ENCODE measurements around a stretch of chr11.

DNA sequence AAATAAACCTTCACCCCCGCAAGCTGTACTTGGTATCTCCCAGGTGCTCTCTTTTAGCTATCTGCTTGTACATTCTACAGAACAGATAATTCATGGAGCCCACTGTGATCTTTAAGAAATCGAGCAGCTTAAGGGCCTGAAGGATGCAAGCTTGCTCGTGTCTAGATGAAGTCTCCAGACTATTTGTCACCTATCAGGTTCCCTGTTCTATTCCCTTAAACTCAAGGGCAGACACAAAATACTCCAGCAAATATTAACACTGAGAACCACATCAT lies 752 bp downstream of the NXPE4 start:
- PRO-cap = no peak

DNA sequence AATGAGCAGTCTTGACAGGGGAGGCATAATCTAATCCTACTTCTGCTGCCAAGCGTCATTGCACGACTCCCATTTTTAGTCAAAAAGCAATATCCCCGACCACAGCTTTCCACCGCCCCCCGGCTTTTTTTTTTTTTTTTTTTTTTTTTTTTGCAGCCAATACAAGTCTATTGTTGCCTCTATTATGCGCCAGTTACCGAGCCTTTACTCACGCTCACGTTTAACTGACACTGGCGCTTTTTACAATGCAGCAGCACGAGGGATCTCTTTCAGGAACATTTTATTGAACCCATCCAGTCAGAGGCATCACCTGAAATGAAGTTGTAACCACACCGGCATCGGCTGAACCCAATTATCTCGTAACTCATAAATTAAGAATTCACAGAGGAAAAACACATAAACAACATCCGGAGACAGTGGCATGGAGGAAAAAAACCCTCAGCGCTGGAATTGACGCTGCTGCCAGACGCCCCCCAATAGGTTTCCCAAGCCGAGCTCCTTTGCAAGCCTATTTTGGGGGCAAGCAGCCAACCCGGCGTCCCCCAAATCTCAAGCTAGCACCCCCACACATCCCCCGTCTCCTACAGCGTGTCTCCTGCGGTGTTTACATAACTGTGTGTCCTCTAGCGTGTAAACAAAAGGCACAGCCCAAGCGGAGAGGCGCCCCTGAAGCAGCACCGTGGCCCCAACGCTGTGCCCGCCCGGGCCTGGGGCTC lies 1.9 kb downstream of the CADM1 start:
- PRO-cap = no peak

GRCh38 chr11:115504541-115505253 lies 482 bp upstream of the CADM1 start:
- PRO-cap = bidirectional peak, plus-strand start at chr11:115504673, minus-strand start at chr11:115504415; bidirectional peak, plus-strand start at chr11:115505046, minus-strand start at chr11:115505025

- PRO-cap = no peak
Measured at GRCh38 chr11:115523496-115523933, 19.3 kb upstream of the CADM1 start.

DNA sequence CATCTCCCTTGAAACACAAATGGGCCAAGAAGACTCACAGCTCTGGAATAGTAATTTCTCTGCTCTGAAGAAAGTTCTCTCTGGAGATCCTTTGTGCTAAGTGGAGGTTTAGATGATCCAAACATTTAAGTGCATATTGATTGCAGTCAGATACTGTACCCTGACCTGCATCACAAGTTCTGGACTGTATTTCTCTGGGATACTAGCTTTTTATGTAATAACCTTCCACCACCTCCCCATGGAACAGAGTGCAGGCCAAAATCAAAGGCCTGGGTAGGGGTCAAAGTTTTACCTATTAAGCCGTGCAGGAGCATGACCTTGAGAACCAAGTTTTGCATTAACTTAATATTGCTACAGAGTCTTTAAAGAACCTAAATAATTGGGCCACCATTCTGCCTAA lies 19.7 kb upstream of the CADM1 start:
- PRO-cap = no peak

DNA sequence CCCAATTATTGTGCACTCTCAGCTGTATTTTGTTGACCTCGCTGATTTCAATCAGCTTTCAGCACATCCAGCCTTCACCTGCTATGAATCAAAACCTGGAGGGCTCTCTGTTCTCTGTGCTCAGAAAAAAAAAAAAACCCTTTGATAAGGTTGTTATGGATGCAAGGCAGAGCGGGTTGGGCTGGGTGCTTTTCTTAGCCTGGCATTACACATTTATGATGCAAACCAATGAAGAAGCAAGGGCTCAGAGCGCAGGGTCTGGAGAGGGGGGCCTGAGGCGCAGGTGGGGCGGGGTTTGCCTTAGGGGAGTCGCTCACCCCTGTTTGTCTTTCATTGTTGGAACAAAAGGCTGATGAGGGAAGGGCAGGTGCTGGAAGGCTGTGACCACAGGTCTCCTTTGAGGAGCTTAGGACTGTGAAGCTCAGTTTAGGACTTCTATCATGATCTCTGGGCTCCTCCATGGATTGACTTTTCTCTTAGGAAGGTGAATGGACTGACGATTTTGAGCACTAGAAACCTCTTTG lies 86.1 kb upstream of the CADM1 start:
- PRO-cap = no peak

DNA sequence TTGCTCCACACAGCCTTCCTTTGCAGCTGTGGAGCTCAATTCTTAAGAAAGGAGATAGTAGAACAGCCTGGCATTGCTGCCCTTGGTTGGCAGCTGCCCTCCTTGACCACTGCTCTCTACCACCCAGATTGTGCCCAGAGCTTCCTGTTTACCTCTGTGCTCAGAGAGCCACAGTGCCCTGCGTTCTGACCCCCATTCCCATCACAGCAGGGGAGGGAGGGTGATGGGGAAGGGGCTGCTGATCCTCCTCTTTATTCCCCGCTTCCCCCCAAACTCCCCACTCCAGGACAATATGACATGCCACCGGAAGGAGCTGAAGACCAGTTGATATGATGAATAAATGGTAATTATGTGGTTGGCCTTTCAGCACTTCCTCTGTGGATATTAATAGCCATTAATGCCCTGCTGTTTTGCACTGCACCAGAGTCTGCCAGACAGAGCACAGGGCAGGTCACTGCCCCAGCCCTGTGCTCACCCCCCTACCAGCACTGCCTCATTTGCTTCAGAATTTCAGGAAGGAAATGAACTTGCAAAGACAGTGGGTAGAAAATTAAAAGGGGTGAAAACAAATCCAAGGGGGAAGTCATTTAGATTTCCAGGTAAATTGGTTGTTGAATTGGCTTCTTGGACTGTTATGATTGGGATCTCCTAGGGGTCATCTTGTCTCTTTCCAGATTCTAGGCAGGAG lies 426.9 kb upstream of the CADM1 start:
- PRO-cap = no peak

DNA sequence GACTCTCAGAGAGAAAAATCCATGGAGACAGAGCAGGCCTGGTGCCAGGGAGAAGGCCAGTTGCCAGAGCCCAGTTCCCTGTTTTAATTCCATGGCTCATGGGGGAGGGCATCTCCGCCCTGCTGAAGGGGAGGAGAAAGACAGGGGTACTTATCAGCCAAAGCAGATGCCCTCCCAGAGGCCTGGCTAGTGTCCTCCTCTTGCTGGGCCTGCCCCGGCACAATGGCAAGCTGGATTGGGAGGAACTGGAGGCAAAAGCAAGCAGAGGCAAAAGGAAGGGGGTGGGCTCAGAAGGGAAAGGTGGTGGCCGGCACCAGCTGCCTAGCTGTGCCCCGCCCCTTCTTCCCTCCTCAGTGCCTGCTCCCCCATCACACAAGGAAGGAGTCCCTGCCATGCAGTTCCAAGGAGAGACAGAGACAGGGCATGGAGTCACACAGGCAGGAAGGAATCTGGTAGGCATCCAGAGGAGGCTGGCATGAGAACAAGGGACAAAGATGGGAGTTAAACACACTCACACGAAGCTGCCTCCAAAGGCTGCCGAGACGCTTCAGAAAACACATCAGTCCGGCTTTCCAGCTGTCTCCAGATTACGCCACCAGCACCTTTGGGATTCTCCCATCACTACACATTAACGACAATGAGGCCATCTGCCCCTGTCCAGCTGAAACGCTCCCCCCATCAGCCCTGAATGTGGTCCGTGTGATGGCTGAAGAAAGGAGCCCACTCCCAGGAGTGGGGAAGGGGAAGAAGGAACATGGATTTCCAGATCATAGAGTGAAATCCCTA lies 591.7 kb downstream of the BUD13 start:
- PRO-cap = no peak

- PRO-cap = unidirectional peak, minus-strand start at chr11:116835614
Measured at GRCh38 chr11:116835103-116835691, 2.2 kb downstream of the APOA1 start.

DNA sequence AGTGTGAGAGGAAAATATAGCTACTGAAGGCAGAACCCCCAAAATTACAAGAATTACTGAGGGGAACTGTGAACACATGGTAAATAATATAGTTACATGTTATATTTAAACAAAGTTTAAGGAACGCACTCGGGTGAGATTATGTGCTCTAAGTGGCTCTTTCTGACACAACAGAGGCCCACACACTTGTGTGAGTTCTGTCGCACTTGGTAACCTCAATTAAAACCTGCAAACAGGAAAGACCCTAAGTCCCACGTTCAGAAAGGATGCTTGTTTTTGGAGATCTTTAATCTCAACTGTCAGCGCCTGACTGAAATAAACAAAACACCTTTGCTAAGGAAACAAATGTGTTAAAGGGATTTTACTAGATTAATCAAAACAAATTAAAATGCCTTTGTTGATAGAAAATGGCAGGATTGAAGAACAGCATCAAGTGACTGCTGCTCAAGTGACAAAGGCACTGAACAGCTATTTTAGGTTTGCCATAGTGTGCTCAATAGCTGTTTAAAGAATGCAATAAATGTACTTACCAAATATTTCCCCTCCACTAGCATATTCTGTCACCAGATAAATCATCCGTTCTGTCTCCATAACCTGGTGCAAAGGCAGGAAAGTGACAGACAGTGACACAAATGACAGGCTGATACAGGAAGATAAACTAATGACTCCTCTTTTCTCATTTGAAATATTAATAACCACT lies 116.2 kb upstream of the APOA1 start:
- PRO-cap = no peak

- PRO-cap = unidirectional peak, minus-strand start at chr11:116993897
Measured at GRCh38 chr11:116992990-116994374, 104.7 kb downstream of the SIK3 start.

DNA sequence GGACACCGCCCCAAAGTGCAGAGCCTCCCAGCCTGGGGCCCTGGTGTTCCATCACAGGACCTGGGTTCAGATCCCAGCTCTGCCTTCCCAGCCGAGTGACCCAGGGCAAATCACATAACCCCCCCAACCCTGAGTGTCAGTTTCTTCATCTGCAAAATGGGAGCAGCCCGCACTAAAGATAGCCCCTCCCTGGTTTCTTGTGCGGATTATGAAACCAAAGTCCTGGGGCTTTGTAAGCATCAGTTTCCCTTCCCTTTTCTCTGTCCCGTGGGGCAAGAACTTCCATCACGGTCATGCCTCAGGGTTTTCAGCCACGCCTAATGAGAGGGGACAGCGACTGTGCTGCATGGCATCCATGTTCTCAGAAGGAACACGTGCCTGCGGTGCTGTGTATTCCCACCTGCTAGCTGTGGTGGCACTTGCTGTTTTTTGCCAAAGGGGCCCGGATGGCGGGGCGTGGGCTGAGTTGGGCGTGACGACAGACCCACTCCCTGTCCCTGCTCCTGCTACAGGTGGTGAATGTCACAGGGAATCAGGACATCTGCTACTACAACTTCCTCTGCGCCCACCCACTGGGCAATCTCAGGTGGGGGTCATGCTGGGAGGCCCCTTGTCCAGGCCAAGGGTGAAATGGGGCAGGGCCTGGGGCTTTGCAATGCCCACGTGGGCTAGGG lies 9.6 kb upstream of the TAGLN start:
- PRO-cap = no peak

GRCh38 chr11:117195628-117196283 lies 3.4 kb upstream of the TAGLN start:
- PRO-cap = no peak

DNA sequence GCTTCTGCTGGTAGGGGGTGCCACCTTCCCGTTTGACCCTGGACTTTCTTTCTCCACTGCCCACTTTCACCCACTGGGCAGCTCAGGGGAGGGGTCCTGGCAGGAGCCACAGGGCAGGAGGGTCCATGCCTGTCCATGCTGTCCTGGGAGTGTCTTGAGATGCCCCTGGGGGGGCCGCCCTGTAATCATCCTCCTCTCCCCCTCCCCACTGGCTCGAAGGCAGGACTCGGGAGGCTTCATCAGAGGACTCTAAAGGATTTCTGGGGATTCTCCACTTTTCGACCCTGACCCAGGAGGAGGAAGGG lies 1.1 kb downstream of the TAGLN start:
- PRO-cap = no peak

GRCh38 chr11:117200638-117201654 lies 1.8 kb downstream of the TAGLN start:
- PRO-cap = bidirectional peak, plus-strand start at chr11:117201340, minus-strand start at chr11:117201176; bidirectional peak, plus-strand start at chr11:117201615, minus-strand start at chr11:117201545

- PRO-cap = unidirectional peak, minus-strand start at chr11:117207033
Measured at GRCh38 chr11:117206661-117207349, 7.6 kb downstream of the TAGLN start.

GRCh38 chr11:117209382-117210295 lies 10.5 kb downstream of the TAGLN start:
- PRO-cap = unidirectional peak, plus-strand start at chr11:117209529

GRCh38 chr11:117217709-117218619 lies 13.9 kb downstream of the PCSK7 start:
- PRO-cap = bidirectional peak, plus-strand start at chr11:117218107, minus-strand start at chr11:117218023; bidirectional peak, plus-strand start at chr11:117218359, minus-strand start at chr11:117218248; bidirectional peak, plus-strand start at chr11:117218698, minus-strand start at chr11:117218521

DNA sequence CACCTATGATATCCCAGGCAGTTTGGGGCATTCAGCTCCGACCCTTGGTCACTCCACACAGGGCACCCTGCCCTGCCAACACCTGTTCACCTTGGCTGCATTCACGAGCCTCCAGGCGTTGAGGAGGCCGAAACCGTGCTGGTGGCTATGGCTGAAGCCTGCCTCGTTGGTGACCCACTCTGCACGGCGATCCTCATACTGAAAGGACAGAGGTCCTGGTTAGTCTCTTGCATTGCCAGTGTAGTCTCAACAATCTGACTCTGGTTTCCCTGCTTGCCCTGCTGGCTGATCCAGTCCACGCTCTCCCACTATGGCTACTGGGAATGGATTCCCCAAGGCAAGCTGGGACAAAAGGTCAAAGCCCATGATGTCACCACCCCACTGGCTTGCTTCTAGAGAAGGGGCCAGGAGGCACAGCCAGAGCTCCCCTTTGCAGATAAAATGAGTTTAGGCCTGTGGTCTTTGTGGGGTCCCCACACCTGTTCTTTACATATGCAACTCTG lies 12.9 kb downstream of the PCSK7 start:
- PRO-cap = bidirectional peak, plus-strand start at position 255 of the sequence, minus-strand start at position 200 of the sequence

DNA sequence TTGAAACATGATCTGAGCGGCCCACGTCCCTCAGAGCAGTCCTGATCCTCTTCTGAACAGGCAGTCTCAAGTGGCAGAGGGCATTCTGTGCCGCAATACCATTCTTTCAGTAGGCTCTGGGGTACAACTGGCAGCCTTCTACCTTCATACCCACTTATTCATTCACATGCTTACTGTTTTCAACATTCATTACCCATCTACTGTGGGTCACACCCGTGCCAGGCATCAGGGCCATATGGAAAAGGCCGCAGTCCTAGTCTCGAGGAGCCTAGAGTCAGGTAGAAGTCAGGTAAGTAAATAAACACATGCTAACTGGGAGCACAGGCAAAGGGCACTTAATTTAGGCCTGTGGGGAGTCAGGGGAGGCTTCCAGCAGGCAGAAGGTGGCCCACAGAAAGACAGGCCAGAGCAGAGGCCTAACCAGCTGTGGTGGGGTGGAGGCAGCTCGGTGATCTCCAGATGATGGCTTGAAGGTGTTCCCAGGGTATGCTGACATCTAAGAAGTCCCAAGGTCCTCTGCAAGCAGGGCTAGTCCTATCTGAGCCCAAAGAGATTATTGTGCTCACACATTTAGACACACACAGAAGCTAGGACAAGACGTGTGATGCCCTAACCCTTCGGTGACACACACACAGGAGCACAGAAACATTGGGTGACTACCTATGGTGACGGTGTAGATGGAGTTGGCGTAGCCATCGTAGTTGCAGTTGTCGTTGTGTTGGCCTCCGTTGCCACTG lies 8.3 kb downstream of the PCSK7 start:
- PRO-cap = no peak